Iris pigment epithelial cell (primary cell): ENCODE measurements around the genes EPN2 and KCNJ18.

GRCh38 chr17:18324562-18325296 is 9.6 kb downstream of the SMCR8 start:
- RRBS: no CpG with 5 or more reads among the region's 17 CpGs

GRCh38 chr17:18355690-18356125 is 7.6 kb downstream of the SHMT1 start:
- RRBS: no CpG with 5 or more reads among the region's 4 CpGs

DNA sequence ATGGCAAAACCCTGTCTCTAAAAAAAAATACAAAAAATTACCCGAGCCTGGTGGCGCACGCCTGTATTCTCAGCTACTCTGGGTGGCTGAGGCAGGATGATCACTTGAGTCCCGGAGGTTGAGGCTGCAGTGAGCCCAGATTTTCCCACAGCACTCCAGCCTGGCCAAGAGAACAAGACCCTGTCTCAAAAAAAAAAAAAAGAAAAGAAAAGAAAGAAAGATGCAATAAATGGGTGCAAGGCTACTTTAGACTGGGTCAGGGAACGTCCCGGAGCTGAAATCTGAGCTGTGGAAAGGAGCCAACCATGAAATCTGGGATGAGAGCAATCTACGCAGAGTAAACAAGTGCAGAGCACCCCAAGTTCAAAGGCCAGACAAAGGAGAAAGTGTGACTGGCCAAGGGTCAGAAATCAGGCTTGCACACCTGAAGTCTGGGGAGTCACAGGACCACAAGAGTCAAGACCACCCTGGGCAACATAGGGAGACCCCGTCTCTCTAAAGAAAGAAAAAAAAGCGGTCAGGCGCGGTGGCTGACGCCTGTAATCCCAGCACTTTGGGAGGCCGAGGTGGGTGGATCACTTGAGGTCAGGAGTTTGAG is 2.9 kb downstream of the SHMT1 start:
- RRBS: no CpG with 5 or more reads among the region's 13 CpGs

DNA sequence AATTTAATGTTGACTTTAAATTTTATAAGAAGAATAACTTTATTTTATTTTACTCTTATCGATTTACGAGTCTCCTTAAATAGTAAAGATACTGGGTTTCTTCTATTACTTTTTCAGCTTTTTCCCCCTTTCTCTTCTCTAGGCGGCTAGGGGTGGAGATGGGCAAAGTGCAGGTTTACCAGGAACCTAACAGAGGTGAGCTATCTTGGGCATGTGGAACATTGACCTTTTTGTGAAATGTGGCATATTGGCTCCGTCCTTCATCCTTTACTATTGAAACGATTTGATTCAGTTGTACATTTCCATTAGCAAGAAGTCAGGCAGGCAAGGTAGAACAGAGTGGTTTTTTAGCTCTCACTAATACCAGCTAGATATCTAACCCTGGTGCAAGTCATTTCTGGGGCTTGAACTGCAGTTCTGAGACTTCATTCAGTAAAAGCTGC is 9.2 kb downstream of the PRPSAP2 start:
- RRBS: no CpG with 5 or more reads among the region's 5 CpGs

GRCh38 chr17:19061810-19062122 is 15.0 kb upstream of the GRAP start:
- RRBS: no CpG with 5 or more reads among the region's 17 CpGs

- RRBS: 3% methylated on average over 9 of the region's 99 CpGs
Measured at GRCh38 chr17:19236979-19238039, at the start of gene EPN2. Gene EPN2, plus strand, starts transcription at chr17:19237366.

- RRBS: no CpG with 5 or more reads among the region's 26 CpGs
Measured at GRCh38 chr17:19446555-19446994, 35.5 kb downstream of the RNF112 start.

GRCh38 chr17:19452588-19452771 is 41.4 kb downstream of the RNF112 start:
- RRBS: 100% methylated on average over 1 of the region's 3 CpGs

GRCh38 chr17:19583729-19584534 is 50.3 kb downstream of the SLC47A1 start:
- RRBS: no CpG with 5 or more reads among the region's 9 CpGs

DNA sequence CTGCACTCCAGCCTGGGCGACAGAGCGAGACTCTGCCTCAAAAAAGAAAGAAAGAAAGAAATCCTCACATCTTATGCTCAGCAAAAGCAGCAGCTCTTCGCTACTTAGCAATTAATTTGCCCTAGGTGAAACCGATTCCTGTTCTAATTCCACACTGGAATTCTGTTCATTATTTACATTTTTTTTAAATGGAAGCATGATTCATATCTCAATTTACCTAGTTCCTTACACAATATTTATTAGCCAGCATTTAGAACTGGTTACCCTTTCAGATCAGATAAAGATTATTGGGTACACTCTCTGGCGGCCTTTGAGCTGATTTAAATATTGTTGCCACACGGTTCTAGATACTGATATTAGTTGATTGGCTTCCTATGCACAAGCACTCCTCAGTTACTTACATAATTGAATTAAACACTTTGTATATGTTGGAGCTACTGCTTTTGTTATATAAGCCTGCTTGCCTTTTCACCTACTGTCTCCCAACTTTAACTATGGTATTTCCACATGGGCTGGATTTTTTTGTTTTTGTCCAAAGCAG is 4.1 kb upstream of the ALDH3A2 start:
- RRBS: no CpG with 5 or more reads among the region's 6 CpGs

DNA sequence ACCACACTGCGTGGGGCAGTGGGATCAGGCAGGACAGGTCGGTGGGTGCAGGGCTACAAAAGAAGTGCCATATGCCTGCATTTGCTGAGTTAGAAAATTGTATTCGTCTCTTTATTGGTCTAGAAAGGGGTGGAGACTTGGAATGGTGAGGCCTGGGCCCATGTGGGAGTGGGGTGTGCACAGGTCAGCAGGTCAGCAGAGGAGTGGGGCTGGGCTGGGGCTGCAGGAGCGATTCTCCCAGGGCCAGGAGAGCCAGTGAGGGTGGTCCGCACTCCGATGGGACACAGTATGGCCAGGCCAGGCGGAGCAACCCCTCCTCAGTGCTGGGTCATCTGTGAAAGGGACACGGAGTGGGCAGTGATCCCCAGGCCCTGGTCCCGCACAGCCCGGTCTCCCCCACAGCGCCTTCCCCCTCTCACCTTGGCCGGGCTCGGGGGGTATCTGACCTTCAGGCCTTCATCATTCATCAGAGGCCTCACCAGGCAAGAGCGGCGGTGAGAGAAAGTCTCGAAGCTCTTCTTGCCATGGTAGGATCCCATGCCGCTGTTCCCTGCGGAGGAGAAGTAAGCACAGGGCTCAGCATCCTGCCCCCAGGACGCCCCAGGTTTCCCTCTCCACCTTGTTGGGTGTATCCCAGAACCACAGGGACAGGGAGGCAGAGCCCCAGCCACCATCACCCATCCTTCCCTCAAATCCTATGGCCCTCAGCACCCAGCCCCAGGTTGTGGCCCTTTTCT is 10.0 kb downstream of the ALDH3A1 start:
- RRBS: no CpG with 5 or more reads among the region's 19 CpGs

DNA sequence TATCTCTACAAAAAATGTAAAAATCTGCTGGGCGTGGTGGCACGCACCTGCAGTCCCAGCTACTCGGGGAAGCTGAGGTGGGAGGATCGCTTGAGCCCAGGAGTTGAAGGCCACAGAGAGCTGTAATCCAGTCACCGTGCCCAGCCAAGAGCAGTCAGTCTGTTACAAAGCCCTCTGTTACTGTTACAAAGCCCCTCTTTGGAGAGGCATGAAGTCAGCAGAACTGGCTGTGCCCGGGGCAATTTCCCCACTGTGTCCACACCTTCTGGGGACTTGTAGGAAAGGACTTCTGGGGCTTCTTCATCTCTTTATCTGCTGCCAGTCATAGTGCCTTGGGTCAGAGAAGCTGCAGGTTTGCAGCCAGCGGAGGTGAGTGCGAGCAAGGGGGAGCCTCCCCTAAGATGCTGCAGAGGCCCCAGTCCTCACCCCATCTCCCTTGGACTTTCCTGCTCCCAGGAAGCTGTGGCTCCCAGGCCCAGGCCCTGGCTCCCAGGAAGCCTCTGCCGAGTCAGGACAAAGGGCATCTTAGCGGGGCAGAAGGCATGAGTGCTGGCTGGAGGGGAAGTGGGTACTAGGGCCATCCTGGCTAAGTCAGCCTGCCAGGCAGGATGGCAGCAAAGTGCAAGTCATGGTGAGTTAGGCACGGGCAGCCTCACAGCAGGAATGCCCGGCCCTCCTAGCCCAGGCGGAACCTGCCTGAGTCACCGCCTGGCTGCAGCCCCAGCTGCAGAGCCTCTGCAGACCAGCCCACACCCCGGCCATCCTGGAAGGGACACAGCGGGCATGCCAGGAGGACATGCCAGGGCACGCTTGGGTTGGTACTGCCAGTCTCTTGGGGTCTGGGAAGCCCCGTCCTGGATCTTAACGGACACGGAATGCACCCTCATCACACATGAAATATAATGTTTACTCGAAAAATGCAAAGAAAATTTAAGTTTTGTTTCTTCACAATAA is 4.7 kb upstream of the ALDH3A1 start:
- RRBS: 9% methylated on average over 3 of the region's 21 CpGs

- RRBS: no CpG with 5 or more reads among the region's 16 CpGs
Measured at GRCh38 chr17:20016829-20017360, 7.7 kb downstream of the SPECC1 start.

DNA sequence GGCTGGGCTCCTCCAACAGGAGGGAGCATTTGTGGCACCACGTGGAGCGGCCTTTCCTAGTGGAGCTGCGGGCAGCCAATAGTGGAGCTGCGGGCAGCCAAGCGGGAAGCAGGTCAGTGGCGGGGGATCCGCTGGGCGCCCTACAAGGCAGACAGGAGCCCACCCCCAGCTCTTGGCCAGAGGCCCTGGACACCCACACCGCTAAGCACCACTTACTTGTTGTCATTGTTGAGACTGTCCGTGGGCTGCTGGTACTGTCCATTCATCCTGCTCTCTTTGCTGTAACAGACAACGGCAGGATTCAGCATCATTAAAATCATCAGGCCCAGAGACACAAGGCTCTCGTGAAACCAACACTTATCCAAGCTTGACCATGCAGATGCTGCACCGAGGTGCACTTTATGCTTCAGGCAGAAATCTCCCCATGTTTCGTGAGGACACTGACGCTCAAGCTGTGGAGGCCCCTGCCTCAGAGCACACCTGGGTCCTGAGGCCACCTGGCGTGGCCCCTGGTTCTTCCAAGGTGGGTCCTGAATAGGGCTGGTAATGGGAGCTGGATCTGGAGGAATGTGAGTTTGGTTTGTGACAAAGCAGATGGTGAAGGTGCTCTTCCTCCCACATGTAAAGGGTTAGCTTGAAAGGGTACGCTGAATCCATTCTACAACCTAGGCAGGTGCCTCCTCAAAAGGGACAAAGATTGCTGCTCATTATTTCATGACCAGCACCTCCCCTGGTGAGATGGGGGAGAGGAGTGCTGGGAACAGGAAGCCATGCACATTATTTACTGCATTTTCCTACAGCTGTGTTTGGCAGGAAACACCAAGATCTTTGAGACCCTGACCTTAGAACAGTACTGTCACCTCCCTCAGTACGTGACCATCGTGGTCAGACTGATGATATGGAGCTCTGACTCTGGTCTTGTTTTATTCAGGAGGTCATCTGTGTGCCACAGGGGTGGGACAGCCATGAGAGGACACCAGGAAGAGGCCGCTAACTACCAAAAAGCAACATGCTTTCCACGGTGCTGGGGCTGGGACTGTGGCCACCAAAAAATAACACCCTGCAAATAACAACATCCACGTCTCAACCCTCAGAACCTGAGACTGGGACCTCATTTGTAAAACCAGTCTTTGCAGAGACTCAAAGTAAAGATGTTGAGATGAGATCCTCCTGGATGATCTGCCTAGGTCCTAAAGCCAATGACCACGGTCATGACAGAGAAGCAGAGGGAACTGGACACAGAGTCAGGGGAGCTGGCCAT is 37.7 kb downstream of the USP22 start:
- RRBS: no CpG with 5 or more reads among the region's 23 CpGs

DNA sequence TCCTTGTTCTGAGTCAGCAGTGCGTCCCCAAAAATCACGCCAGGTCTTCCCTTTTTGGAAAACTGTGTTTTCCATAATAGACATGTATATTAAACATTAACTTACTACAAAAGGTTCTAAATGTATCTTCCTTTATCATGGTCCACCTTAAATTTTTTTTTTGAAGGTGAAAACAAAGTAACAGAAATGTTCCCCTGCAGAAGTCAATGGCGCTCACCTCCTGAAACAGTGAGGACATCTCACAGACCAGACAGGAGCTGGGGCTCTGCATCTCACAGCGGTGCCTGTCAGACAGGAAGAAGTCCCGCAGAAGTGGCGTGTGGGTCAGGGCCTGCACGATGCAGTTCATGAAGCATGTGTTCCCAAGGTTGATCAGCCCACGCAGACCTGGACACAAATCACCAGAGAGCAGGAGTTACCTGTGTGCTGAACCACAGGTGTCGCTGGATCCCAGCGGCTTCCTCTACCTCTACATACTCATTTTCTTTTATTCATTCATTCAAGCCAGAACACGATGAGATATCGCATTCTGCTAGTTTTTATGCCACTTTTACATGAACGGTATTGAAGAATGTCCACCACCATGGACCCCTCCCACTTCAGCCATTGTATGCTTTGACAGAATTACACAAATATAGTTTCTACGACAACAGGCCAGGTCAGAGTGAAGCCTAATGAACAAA is 24.9 kb downstream of the USP22 start:
- RRBS: no CpG with 5 or more reads among the region's 14 CpGs

DNA sequence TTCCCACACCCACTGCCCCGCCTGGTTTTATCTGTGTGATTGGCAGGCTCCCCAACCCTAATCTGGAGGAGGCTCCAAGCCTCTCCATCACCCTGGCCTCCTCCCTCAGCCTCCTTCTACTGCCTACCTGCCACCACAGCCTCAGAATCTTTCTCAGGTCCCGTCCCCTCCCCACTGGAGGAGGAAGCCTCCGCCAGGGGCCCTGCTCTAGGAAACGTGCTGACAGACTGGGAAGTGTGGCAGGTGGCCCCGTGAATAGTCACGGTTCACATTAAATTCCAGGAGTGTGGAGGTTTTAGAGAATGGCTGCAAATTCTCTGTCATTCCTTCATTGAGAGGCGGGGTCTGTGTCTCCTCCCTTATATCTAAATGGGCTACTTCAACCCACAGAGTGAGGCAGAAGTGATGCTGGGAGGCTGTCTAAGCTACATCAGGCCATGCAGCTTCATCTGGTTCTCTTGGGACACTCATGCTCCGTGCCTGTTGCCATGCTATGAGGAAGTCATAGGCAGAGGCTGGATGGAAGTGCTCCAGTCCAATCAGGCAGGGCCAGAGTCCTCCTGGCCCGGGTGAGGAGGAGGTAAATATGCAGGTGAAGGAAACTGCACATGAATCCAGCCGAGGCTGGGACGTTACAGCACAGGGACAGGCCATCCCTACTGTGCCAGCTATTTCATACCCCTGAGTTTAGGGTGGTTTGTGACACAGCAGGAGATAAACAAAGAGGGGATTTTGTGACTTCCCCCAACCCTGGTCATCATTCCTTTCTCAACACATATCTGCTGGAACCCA is 11.2 kb upstream of the MAP2K3 start:
- RRBS: no CpG with 5 or more reads among the region's 11 CpGs

DNA sequence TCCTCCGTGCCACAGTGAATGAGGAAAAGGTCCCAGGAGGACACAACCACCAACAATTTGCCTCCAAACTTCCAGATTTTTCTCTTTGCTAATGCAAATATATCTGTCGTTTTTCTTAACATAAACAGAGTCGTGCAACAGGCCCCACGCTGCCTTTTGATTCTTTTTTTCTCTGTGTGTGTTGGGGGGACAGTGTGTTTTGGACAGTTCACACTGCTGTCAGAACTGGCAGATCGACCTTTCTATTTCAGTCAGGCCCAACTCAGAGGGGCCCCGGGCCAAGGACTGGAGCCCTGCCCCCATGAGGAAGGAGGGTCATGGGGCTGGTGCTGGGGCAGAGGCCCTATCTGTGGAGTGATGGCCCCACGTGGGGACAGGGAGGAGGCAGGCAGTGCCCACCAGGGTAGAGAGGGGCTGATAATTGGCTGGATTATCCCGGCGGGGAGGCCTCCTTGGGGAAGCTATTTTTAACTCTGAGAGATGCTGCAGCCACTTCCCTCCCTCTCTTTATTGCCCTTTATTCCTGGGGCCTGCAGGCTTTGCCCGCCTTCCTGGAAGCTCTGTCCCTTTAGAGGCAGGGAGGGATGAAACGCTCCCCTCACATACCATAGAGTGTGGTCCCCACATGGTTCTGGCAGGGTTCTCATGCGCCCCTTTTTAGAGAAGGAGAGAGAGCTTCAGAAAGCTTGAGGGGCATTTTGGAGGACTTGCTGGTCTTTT is 5.7 kb upstream of the KCNJ12 start:
- RRBS: no CpG with 5 or more reads among the region's 12 CpGs

GRCh38 chr17:21387651-21388466 is 11.7 kb downstream of the KCNJ12 start:
- RRBS: no CpG with 5 or more reads among the region's 20 CpGs

DNA sequence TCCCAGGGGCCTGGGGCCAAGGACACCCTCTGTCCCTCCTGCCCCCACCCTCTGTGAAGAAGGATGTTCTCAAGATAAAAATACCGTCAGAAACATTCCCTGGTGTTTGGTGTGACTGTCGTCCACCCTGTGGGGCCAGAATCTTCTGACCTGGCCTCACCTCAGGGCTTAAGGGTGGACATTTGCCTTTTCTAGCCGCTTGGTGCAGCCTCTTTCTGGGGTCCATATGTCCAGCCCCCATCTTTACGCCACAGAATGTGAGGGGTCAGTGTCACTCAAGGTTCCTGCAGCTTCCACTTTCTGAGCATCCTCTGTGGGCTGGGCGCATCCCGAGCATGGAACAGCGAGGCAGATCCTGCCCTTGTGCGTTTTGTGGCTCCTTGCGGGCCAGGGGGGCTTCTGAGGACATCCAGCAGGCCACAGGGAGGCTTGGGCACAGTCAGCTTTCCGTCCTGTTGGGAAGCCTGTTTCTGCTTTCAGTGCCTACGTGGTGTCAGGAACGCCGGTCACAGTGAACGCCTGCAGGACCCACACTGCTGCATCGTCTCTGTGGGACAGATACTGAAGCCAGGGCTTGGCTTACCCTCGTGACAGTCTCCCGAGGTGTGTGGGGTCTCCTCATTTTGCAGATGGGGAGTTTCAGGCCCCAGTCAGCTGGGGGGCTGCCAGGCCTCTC is at the start of gene KCNJ18:
TSS of gene KCNJ18 (plus strand) at position 412 of the 676 bp plus-strand sequence.
- RRBS: no CpG with 5 or more reads among the region's 17 CpGs

GRCh38 chr17:22266272-22266560 is 573.9 kb downstream of the KCNJ18 start:
- RRBS: no CpG with 5 or more reads among the region's 15 CpGs